HTR-8/SVneo (cell line): ENCODE results near the genes SRD5A1 and SEMA5A.

- RRBS: 3% methylated on average over 11 of the region's 91 CpGs
Observed at GRCh38 chr5:6633185-6633974, at the start of gene SRD5A1. Gene SRD5A1, plus strand, starts transcription at chr5:6633440.

- RRBS: no CpG with 5 or more reads among the region's 9 CpGs
Observed at GRCh38 chr5:6656355-6656878, 23.2 kb downstream of the SRD5A1 start.

DNA sequence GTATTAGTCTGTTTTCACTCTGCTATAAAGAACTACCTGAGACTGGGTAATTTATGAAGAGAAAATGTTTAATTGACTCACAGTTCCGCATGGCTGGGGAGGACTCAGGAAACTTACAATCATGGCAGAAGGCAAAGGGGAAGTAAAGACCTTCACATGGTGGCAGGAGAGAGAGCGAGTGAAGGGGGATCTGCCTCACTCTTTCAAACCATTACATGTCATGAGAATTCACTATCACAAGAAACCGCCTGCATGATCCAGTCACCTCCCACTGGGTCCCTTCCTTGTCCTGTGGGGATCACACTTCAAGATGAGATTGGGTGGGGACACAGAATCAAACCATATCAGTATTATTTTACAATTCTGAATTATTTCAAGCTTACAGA is 27.5 kb downstream of the SRD5A1 start:
- RRBS: no CpG with 5 or more reads among the region's 3 CpGs

GRCh38 chr5:6704193-6705105 is 8.8 kb upstream of the TENT4A start:
- RRBS: no CpG with 5 or more reads among the region's 20 CpGs

GRCh38 chr5:7146938-7147306 is 249.0 kb upstream of the ADCY2 start:
- RRBS: no CpG with 5 or more reads among the region's 1 CpG

GRCh38 chr5:8457293-8457861 is 588.4 kb downstream of the MTRR start:
- RRBS: 2% methylated on average over 11 of the region's 50 CpGs

- RRBS: 2% methylated on average over 28 of the region's 95 CpGs
Observed at GRCh38 chr5:9545923-9547058, at the start of gene SEMA5A. Gene SEMA5A, minus strand, starts transcription at chr5:9546075.

DNA sequence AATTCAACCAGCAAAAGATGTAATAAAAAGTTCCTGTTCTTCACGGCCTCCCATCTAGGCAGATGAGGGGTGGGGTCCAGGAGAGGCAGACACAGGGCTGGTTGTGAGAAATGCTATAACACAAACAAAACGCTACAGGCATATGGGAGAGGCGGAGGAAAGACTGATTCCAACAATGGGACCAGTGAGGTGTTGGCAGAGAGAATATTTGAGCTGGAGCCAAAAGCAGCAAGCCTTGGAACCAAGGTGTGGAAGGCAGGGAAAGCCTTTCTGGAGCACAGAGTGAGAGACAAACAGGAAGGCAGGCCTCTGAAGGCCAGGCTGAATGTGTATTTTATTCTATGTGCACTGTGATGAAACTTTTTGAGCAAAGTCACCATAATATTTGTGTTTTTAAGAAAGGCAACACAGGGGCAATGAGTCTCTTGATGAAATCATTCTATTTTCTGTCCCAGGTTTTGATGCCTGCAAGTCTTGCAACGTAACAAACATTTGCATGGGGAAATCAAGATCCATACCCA is 2.9 kb downstream of the ATPSCKMT start:
- RRBS: no CpG with 5 or more reads among the region's 4 CpGs

- RRBS: no CpG with 5 or more reads among the region's 19 CpGs
Observed at GRCh38 chr5:10262176-10262970, 12.3 kb downstream of the CCT5 start.

GRCh38 chr5:10265182-10266101 is 15.4 kb downstream of the CCT5 start:
- RRBS: no CpG with 5 or more reads among the region's 6 CpGs

DNA sequence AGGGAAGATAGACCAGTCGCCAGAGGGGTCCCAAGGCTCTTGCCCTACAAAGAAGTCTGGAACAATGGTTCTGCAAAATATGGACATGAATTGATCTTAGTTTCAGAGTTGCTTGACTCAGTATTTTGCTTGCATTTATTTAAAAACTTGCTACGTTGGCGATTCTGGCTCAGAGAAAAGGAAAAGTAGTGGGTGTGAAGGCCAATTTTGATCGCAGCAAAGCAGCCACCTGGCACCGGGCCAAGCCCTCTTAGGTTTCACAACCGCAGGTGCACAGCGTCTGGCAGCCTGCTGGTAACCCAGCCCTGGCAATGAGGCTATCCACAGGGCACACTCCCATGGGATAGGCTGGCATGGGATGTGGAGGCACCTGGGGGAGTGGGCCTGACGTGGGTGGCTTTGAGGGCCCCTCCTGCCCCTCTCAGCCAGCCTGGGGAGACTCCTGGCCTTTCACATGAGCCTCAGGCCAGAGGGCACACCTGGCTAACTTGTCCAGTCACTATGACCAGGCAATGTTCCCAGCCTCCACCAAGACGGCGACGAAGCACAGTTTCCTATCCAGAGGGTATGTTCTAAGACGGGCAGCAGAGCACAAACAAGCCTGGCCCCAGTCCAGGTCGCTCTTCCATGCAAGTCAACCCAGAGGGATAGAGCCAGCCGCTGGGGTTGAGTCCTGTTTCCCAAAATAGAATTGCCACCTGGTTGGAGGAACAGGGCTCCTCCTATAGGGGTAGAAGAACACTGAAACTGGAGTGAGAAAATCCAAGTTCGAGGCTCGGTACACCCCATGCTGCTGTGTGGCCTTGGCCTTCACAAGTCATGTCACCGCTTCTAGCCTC is 19.0 kb downstream of the CMBL start:
- RRBS: no CpG with 5 or more reads among the region's 17 CpGs

GRCh38 chr5:10375782-10376389 is 22.4 kb downstream of the MARCHF6 start:
- RRBS: no CpG with 5 or more reads among the region's 15 CpGs

DNA sequence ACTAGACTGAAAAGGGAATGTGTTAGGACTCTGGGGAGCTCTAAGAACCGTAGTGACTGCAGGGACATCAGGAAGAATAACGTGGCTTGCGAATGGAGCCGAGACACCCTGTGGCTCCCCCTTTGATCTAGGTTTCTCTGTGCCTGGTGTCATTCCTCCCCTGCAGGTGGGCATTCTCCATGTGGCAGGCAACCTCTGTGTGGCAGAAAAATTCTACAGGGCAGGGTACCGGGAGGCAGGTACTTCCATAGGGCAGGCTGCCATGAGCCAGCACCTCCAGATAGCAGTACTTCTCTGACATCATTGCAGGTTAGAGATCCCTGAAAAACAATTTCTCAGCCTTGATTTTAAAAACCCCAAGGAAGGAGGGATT is 43.1 kb downstream of the ROPN1L start:
- RRBS: no CpG with 5 or more reads among the region's 5 CpGs

DNA sequence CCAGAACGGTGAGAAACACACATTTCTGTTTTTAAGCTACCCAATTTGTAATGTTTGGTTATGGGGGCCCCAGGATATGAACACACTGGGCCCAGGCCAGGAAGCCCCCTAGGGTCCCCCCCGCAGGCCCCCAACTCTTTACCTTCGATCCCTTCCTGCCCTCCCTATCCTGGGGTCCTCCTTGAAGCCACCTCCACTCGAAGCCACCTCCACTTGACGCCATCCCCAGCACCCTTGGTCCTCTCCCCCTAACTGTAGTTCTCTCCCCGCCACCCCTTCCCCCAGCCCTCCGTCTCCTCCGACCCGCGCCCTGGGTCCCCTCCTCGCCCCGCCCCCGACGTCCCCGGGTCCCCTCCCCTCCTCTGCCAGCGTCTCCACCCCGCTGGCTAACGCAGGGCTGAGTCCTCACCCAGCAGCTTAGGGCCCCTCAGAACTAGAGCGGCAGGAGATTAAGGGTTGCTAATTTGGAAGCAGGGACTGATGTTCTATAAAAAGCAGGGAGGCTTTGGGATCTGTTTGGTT is 30.7 kb upstream of the ANKRD33B start:
- RRBS: no CpG with 5 or more reads among the region's 19 CpGs

DNA sequence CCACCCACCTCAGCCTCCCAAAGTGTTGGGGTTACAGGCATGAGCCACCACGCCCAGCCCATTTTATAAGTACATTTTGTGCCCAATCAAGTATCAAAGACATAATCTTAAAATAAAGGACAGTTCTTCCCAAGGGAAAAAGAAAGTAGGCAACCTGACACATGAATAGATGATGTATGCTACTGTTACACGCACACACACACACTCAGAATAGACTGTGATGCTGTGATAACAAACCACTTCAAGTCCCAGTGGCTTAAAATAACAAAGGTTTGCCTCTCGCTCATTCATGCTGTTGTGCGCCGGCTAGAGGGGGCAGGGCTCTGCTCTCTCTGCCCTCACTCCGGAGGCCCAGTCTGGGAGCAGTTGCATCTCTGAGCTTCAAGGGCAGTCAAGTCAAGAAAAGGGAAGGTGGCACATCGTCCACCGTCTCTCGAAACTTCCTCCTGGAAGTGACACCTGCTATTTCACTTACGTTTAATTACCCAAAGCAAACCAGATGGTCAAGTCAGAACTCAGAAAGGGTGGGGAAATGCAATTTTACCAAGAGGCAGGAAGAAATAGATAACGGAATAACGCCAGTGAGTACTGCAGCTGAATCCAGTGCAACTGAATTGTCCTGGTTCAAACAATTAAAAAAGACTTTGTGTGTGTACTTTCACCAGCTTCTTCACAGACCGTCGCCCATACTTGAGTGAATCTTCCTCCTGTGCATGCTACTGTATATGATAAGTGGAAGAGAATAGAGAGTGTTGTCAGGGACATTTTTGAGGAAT is 43.3 kb downstream of the ANKRD33B start:
- RRBS: no CpG with 5 or more reads among the region's 14 CpGs

DNA sequence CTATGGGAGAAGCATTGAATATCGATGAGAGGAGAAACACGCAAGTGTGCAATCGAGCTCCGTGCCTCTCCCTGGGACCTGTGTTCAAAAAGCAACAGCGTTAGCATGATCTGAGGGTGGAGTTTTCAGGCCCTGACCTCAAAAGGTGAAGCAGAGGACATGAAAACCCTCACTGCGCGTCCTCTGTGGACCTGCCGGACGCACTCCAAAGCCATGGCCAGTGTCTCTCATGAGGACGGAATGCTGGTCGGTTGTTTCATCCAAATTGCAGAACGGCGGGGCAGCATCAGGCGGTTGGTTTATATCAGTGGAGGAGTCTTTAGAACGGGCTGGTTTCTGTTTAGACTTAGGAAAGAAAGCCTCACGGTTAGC is 67.8 kb downstream of the ANKRD33B start:
- RRBS: no CpG with 5 or more reads among the region's 16 CpGs

- RRBS: no CpG with 5 or more reads among the region's 6 CpGs
Observed at GRCh38 chr5:10634141-10634680, 70.3 kb downstream of the ANKRD33B start.

DNA sequence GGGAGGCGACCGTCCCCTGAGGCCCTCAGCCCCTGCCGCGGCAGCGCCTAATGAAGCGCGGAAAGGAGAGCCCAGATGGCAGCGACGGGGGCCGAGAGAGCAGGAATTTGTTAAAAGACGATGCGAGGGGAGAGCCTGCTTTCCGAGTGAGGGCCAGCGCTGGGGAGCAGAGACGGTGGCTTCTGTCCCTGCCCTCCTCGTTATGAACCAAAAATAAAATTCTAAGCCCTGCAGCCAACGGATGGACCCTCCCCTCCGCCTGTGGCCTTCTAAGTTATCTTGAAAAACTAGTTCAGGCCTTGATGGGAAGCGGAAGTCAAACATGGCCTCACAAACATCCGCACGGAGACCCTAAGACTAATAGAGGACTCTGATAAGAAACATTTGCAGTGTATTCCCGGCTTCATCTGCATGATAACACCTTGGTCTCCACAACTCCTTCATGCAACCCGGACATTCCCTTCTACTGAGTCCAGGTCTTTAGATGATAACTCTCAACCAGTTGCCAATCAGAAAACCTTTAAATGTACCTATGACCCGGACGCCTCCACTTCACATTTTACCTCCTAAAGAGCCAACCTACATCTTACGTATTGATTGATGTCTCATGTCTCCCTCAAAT is 716 bp upstream of the DAP start:
- RRBS: 97% methylated on average over 1 of the region's 26 CpGs

DNA sequence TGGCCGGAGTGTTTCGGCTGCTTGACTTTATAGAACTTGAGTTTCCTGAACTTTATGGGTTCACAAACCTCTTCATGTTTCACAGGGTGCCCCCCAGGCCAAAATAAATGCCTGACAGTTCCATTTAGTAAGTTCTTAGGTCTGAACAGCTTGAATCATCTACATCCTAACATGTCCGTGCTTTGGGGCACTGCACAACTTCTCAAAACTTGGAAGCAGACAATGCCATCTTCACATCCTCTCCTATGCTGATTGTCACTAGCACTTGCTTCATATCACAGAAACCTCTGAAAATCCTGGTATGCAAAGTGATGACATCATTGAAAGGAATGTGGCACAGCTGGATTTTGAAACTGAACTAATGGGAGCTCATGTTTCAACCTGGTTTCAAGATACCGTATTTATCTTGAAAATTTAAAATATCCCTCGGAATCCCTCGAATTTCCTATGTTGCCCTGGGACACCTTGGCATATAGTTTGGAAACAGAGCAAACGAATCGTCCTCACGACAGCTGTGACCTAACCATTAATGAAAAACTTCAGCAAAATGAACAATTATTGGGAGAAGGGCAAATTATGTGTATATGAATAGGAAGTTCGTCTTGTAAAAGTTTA is 490.2 kb upstream of the DAP start:
- RRBS: no CpG with 5 or more reads among the region's 10 CpGs